AG09319 (cell line): ENCODE measurements around a stretch of chr10.

GRCh38 chr10:26869262-26870053 is 8.7 kb upstream of the ABI1 start:
- RRBS, result no CpG with 5 or more reads among the region's 10 CpGs

GRCh38 chr10:27023466-27023822 is 76.8 kb downstream of the ANKRD26 start:
- RRBS, result no CpG with 5 or more reads among the region's 4 CpGs

DNA sequence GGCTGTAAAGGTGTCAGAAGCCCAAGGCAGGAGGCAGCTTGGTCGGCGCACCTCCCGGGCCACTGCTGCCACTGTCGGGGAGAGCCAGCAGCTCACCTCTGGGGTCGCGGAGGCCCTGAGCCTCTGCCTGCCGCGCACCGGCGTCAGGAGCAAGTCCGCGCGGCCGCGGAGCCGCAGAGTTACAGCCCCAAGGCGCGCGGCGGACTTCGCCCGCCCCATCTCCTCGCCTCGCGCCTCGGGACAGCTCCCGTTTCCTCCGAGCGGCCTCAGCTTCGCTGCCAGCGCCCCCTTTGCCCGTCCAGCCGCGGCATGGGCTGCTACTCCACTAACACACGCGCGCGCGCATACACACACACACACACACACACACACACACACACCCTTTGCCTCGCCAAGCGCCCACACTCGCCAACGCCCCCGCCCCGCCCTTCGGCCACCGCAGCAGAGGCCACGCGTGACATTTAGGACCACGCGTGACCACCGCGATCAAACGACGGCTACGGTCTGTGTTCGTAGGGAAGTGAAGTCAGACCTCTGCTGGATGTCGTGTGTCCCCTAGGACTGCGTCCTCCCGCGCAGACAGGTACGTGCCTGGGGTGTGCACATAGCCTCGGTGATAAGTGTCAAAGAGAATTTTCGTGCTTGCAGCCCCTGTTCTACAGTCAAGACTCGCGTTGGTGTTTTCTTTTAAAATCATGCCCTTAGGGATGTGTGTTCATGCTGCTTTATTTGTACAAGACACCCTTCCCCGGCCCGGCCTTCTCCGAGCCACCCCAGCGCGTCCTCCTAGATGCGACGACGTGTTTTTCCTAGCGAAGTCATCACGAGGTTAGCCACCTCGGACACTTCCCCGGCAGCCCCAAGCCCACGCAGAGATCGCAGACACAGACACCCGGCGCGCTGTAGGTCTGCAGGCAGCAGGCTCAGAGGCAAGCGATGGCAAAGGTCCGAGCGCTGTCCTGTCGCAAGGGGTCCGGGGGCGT is 962 bp downstream of the MKX start:
- RRBS, result 3% methylated on average over 21 of the region's 89 CpGs

DNA sequence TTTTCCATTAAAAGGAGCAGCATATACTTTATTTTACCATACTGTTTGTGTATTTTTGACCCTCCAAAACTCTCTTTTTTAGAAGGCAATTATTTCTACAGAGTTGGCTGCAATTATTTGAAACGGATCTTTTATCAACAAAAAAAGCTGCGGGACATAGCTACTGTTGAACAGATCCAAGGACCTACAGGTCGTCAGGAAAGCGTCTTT is 93.0 kb upstream of the MKX start:
- RRBS, result no CpG with 5 or more reads among the region's 4 CpGs

DNA sequence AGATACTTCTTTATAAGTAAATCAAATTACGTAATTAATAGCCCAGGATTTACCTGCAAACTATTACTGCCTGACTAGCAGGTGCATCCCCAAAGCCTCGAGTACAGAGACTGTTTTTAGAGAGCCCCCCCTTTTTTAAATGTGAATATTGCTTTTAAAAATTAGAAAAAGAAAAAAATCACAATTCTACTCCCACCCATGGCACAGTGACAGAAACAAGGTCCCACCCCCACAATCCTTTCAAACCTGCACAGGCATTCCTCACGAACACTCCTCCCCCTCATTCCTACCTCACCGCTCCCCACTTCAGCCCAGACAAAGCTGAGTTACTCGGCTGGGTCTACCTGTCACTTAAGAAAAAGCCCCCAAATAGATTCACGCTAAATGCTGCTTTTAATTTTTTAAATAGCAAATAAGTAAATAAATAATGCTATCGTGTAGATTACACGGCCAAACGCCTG is 906 bp downstream of the MPP7 start:
- RRBS, result no CpG with 5 or more reads among the region's 9 CpGs

GRCh38 chr10:28496491-28496914 is 36.4 kb upstream of the WAC start:
- RRBS, result no CpG with 5 or more reads among the region's 2 CpGs

GRCh38 chr10:28559118-28559659 is 26.3 kb downstream of the WAC start:
- RRBS, result no CpG with 5 or more reads among the region's 4 CpGs

GRCh38 chr10:28570343-28571314 is 37.7 kb downstream of the WAC start:
- RRBS, result no CpG with 5 or more reads among the region's 15 CpGs

DNA sequence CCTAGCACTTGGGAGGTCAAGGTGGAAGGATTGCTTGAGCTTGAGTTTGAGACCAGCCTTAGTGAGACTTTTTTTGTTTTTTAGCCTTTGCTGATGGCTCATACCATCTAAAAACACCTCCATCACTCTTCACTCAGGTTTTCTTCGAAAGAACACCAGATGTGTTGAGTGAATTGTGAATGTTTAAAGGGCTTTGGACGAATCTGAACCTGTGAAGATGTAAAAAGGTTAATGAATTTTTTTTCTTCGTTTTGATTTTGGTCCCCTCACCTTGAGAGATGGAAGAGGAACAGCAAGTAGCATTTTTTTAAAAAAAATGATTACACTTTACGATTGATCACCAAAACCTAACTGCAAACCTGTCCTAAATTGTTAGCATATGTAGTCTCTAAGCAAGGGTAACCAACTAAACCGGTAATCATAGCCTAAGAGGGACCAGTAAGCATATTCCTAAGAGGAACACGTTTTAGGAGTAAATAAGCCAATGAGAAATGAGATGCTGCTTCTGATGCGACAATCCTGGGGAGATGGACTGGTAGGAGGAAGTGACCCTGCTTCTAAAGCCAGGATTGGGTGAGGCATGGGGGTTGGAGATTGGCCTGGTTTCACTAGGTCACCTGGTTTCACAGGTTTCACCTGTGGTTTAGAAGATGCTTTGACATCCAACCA is 53.2 kb upstream of the BAMBI start:
- RRBS, result no CpG with 5 or more reads among the region's 7 CpGs

- RRBS, result no CpG with 5 or more reads among the region's 10 CpGs
Measured at GRCh38 chr10:28680054-28680377, 2.7 kb downstream of the BAMBI start.

DNA sequence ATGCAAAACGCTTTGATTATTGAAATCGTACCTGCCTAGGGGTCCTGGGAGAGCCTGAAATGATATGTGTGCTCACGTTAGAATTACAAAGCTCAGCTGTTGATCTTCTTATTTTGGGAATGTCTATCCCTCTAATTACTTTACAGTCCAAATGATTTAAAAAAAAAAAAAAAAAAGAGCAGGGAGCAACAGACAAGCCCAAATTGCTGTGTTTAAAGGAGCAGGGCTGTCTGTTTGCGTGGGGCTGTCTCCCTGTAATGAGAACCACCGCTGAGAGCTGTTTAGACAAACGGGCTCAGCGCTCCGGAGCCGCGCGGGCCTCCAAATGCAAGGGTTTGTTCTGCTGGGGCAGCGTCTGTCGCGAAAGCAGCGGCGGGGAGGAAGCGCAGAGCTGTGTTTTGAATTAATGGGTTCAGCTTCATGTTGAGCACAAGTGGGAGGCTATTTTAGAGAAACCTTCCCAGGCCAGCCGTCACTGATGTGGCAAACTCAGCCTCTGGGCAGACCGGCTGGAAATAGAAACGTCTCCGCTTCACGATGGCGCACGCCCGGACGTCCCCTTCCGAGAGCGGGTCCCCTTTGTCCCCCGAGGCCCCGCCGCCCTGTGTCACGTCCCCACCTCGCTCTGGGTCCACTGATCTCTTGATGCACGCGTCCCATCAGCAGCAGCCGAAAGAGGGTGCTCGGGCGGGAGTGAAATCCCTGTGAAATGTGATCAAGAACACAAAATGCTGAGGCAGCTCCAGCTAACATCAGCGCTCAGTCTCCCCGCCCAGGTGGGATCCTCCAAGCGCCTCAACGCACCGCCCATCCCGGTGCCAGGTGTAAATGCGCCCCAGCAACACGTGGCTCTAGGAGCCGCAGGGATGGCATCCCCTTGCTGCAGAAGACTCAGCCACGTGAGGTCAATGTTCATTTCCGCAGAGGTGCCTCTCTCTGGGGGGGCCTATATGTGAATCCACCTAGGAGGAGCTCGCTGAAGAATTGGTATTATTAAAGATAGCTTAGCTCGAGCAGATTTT is 44.8 kb downstream of the BAMBI start:
- RRBS, result no CpG with 5 or more reads among the region's 51 CpGs

- RRBS, result 43% methylated on average over 2 of the region's 7 CpGs
Measured at GRCh38 chr10:28743370-28744043, 66.2 kb downstream of the BAMBI start.

DNA sequence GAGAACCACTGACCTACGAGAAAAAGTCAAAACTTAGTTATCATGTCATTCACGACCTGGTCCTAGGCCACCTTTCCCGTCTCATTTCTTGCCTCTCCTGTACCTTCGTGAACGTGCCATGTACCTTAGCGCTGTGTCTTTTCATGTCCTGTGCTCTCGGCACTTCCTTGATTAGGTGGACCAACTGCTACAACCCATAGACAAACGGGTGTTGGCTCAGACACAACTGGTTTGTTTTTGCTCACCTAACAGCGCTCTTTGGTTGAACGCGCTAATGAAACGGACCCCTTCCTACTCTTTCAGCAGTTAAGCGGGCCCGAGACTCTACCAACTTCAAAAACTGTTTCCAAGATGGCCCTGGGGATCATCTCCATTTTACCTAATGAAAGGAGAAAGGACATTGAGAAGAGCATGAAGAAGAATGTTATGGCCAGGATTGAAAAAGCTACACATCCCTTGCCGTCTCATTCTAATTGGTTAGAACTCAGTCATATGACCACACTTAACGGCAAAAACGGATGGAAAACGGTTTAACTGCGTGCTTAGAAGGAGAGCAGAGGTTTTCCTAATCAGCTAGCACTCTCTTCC is 118.4 kb downstream of the BAMBI start:
- RRBS, result no CpG with 5 or more reads among the region's 19 CpGs

DNA sequence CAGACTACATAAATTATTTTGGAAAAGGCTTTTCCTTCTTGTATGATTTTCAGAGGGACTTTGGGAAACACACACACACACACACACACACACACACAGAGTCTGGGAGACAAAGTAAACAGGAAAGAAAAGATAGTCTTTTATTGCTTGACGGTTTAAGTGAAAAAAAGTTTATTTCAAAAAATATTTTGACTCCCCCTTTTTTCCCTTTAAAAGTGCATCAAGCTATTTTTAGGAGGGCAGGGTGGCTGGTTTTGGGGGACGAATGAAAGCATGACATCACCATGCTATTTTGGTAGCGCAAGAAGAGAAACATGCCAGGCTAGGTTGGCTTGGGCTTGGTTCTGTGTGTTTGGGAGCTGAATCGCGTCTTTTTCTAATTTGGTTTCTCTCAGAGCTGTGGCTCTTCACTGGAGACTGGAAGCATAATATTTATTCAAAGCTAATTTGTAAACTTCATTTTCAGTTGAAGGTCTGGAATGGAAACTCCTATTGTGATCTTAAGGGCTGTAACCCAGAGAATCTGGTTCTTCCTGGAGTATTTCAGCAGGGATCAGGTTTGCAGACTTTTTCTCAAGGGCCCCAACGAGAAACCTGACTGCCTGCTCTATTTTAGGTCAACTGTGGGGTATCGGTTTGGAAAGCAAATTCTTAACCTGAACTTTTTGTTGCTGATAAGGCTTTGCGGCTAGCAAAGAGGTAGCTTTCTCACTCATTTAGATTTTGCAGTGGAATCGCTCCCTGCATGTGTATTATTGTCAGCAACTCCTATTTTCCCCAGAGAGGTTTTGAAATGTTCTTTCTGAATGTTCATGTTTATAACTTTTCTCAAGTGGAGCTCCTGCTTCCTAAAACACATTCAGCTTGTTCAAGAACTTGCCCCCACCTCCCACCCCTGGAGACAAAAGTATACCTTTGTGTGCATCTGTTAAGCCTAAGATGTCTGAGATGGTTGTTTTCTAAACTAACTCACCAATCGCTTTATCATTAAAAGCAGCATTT is 129.4 kb downstream of the BAMBI start:
- RRBS, result no CpG with 5 or more reads among the region's 10 CpGs

DNA sequence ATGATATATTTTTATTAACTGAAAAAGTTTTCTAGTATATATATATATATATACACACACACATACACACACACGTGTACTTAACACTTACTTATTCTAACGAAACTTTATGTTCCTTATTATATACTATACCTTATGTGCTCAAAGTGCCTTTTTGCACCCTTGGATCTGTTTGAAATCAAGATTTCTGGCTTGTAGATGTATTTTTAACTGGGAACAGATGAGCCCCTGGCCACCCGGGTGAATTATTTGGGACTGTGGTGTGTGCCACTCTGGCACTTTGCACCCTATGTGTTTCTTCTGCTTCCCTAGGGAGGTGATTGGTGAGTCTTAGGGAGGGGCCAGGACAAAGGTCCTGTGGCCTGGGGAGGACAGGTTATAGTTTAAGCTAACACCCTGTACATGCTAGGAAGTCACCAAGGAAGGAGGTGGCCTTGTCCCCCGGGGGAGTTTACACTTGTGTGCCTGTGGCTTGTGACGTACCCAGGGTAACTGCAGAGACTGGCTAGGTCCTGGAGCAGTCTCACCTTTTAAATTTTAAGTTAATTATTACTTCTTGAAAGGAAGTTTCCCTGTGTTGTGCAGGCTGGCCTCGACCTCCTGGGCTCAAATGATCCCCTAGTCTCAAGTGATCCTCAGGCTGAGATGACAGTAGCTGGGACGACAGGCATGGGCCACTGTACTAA is 196.2 kb downstream of the BAMBI start:
- RRBS, result no CpG with 5 or more reads among the region's 7 CpGs

DNA sequence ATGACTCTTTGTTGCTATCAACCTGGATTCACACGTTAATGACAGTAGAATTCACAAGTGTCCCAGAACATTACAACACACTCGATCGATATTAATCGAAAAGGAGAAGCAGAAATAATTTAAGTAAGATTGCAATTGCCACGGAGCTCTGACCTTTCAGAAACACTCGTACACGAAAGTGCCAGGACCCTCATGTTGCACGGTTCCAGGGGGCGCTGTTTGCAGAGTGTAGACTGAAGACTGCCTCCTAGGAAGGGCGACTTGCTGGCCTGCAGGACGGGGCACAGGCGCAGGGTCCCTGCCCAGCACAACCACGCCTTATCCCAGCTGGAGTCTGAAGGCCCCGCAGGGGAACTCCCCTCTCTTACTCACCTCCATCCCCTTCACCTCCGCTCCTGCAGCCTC is 261.9 kb downstream of the BAMBI start:
- RRBS, result no CpG with 5 or more reads among the region's 15 CpGs

DNA sequence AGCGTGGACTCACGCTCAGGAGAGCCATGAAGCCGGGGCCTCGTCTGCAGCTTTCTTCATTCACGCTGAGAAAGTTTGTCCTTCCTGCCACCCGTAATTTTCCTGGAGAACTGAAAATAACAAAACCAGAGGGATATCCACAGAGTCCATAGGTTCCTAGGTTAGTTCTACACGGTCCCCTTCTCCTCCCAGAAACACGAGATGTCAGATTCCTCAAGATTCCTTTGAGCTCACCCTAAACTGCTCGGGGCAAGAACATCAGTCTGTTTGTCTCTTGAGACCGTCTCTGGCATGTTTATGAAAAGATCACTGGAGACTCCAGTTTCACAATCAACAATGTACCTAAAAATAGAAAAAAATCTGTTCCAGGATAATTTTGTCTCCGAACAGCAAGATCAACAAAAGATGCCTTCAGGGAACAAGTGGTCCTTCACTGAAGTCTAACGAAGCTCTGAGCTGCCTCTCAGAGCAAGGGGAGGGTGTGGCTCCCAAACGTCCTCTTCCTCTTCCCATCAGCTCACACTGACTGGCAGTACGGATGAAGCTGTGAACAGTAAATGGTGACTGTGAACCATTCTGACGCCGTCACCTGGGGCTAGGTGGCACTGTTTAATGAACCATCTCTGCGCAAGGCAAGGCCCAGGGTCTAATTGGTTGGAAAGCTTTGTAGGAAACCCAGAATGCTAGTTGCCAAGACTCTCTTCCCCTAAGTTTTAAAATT is 156.3 kb upstream of the LYZL1 start:
- RRBS, result no CpG with 5 or more reads among the region's 17 CpGs

- RRBS, result no CpG with 5 or more reads among the region's 8 CpGs
Measured at GRCh38 chr10:29427129-29427829, 138.4 kb downstream of the LYZL1 start.

DNA sequence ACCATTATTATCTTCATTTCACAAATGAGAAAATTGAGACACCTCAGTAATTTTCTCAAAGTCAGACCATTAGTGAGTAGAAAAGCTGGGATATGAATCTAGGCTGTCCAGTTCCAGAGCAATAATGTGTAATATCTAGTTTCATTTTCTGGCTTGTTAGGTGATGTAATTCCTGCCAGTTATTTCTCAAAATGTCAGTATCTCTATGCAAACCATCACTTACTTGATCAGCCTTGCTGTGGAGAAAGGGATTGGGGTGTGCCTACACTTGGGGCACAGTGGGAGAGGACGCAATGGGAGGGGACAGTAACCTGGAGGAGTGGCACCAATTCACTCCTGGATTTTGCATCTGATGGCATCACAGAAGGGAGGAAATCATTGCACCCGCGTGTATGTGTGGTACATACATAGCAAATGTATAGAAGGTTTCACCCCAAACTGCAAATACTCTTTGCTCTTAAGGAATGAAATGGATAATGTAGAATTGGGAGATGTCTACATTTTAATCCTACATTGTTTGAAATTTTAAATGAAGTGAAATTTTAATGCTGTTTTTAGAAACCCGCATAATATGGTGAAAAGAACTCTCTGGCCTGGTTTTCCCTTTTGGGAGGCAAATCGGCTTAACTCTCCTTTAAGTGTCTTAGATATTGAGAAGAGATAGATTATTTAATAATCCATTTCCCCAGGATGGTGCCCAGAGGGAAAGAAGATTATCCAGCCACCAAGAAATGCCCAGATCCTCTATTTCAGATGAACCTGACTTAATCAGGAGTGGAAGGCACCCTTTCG is 157.7 kb downstream of the LYZL1 start:
- RRBS, result no CpG with 5 or more reads among the region's 6 CpGs